Frontal cortex (tissue), 2 donors: Measurements from ENCODE around the gene CCDC168.

DNA sequence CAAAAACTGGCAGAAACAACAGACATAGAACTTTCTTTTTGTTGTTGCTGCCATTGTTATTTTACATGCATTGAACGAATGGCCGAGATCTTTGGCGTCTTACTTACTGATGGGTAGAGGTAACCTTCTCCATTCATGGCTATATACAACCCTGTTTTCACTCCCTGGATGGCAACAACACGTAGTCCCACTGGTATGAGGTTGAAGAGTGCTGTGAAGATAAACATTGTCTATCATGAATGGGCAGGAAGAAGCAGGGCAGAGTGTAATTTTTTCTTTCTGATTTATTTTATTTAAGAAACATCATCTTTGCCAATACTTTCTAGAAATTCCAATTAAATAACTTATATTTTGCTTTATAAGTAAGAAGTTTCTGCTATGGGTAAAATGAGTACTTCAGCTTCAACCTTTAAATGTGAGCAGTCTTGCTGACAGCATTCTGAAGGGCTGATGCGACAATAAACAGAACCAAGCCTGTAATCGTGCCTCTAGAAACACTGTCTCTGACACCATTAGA is 48.1 kb downstream of the FGF14 start:
- RAMPAGE, long total RNA: no peak

GRCh38 chr13:102112197-102112526 is 195.4 kb upstream of the FGF14 start:
- RAMPAGE, long total RNA: no peak

- RAMPAGE, long total RNA: no peak
These were observed 243.5 kb upstream of the TPP2 start for GRCh38 chr13:102353359-102353696.

DNA sequence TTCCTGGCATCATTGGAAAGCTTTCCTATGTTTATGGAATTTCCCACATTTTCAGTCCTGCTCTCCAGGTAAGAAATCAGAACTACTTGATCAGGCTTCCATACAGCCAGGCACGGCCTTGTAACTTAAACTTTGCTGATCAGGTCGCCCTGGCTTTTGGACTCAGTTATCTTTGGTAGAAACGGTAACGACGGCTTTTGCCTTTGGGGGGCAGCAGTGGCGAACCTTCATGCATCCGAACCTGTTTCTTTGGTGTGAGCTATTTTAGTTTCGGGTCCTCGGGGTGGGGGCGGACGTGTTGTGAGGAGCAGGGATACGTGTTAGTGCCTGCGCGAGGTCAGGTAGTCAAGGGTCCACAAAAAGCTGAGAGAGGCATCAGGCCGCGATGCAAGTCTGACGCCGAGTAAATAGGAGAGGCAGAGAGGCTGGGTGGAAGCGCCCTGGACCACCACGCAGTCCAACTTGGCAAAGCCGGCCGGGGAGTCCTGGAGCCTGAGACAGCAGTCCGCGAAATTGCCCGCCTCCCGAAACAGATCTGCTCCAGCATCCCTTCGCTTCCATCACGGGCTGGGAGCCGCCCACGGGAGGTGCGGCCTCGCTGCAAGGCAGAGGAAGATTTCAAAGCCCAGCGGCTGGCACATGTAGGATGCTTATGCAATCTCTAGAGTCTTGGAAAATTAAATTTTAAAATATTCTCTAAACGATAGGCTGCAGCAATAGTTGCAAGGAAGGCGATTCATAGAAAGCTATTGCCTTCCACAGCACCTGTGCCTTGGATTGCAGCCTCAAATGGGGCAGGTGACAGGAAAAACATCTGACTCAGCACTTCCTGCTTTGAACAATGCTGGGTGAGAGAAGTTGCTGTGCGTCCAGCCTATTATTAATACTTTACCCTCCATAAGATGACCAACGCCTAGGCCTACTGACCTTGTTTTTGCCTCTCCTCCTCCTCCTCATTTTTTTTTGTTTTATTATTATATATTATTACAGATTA is 4.6 kb upstream of the TPP2 start:
- RAMPAGE, long total RNA: no peak

- RAMPAGE, long total RNA: no peak
These were observed at the start of gene CCDC168 for GRCh38 chr13:102758849-102759223. Gene CCDC168 (minus strand): TSS chr13:102759072.

- RAMPAGE, long total RNA: no peak
These were observed 4.3 kb downstream of the ERCC5 start for GRCh38 chr13:102850004-102850580.

- RAMPAGE, long total RNA: no peak
These were observed 29.6 kb downstream of the ERCC5 start for GRCh38 chr13:102875183-102876081.

DNA sequence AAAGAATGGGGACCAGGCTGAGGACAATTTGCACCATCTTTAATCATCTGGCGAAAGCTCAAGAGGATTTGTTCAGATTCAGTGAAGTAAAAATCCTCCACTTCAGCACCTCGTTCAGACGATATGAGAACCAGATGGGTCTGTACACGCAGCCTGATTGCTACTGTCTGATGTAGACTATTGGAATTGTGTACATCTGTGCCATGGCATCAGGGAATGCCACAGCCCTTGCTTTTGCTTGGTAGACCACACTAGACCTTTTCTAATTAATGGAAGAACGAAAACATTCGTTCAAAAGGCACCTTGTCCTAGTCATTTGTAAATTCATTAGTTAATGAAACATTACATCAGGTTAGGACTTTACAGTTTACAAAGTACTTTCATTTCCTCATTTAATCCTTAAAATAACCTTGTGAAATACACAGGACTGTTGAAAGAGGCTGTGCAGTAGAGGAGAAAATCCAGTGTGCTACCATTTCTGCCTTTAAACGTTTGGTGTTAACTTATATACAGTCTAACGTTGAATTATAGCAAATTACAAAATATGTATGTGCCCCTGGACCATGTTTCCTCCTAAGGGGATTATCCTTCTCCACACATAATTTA is 59.2 kb downstream of the SLC10A2 start:
- RAMPAGE, long total RNA: no peak

GRCh38 chr13:106475724-106476274 is 59.7 kb downstream of the EFNB2 start:
- RAMPAGE, long total RNA: no peak

GRCh38 chr13:106709905-106710881 is 142.3 kb upstream of the ARGLU1 start:
- RAMPAGE, long total RNA: no peak

GRCh38 chr13:106917447-106918351 is 349.8 kb upstream of the ARGLU1 start:
- RAMPAGE, long total RNA: no peak

- RAMPAGE, long total RNA: no peak
These were observed 332.0 kb downstream of the MYO16 start for GRCh38 chr13:108961560-108961759.

GRCh38 chr13:109155018-109155928 is 525.9 kb downstream of the MYO16 start:
- RAMPAGE, long total RNA: no peak

DNA sequence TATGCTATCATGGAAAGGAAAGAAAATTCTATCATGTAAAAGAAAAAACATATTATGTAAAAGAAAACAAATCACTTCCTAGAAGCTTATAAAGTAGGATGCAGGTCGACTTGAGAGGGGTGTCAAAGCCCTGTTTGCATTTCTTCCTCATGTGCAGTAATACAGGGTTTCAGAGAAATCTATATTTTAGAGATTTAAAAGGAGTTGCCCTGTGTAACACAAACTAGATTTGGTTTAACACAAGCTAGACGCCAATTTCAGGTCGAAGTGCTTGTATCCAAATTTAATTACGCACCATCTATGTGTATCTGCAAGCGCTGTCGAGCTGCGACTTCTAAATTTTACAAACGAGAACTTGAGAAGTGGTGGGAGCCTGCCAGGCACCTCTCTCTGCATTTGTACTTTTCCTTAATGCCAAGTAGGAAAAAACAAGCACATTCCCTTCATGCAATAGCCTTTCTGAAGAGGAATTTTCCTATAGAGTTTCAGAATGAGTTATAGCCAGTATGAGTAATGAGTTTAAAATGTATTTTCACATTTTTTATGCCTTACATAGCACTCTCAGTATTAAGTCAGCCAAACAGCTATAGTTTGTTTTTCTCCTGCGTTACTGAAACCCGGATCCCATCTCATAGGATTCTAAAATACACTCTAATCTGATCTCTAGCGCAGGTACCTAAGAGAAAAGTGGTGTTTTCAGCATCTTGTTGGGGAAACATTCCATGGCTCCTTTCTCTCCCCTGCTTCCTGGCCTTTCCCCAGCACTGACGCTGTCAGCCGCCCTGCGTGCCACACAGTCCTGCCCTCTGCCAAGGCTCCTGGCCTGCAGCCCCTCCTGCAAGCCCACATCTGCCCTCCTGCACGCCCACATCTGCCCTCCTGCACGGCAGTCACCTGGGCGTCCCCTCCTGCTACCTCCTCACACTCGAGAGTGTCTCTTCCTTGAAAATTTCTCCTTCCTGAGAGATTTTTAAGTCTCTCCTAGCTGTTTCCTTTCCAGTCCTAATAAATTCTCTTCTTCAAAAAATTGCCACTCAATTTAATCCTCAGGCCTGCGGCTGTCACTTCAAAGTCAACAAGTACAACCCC is 526.9 kb downstream of the MYO16 start:
- RAMPAGE, long total RNA: no peak

- RAMPAGE, long total RNA: no peak
These were observed 517.6 kb downstream of the IRS2 start for GRCh38 chr13:109268627-109269311.

DNA sequence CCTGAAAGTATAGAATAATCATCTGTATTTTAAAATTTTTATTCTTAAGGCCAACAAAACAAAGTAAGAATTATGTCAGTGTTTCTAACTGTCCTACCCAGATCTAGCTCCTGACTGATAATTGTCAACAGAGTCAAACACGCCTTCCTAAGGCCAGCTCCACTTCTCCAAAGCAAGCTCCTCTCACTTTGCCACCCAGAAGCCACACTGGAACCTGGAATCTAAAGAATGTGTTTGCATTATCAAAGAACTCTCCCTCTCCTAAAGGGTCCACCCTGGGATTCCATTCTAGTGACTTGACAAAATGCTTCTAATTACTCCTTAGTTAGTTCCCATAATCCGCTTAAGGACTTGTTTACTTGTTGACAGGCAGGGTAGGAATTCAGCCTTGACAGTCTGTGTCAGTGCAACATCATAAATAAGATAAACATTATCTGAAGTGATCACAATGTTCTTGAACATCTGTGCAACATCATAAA is 512.3 kb downstream of the IRS2 start:
- RAMPAGE, long total RNA: no peak

DNA sequence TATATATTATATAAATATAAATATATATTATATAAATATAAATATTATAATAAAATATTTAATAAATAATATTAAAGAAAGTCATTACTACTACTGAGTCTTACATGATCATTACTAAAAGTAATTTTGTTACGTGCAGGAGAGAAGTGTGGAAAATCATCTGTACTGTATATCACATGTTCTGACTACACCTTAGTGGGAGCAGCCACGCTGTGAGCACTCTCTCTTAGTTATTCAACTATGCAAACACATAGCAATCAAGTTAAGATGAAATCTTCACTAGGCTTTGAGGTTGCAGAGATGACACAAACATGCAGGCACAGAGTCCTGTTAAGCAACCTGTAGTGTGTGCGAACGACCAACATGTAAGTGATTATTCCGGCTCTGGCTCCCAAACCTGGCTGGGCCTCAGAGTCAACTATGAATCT is 91.6 kb downstream of the IRS2 start:
- RAMPAGE, long total RNA: no peak

DNA sequence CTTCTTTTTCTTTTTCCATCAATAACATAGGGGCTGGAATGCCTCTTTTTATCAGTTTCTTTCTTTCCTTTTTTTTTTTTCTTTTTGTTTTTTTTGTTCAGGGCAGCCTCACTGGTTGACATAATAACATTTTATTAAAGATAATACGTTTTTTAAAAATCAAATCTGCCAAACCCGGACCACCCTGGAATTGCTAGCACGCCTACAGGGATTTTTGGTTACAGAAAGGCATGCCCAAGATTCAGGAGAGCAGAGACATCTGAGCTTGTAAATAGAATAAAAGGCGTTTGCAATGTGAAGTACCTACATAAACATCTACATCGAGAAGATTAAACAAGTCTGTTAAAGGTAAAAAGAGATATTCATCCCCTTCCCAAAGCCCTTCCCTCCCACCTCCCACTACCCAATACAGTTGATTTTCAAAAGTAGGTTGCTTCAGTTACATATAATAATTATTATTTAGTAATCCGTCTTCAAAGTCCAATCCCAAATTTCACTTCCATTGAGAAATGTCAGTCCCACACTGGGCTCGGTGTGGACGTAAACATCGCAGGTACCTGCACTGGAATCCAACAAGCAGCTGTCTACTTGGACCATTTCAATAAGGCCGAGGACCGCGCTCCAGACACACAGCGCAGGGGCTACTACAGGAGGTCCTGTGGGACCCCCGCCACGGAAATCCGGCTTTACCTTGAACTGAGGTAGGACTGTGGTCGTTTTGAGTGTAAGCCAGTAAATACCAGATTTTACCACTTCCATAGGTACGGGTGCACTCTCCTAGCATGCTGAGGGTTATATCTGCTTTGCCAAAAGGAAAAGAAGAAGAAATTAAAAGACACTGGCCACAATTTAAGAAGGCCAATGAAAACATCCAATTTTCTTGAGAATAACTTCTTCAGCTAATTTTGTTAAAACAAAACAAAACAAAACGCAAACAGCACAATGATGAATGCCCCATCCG is 31.0 kb downstream of the IRS2 start:
- RAMPAGE, long total RNA: no peak

DNA sequence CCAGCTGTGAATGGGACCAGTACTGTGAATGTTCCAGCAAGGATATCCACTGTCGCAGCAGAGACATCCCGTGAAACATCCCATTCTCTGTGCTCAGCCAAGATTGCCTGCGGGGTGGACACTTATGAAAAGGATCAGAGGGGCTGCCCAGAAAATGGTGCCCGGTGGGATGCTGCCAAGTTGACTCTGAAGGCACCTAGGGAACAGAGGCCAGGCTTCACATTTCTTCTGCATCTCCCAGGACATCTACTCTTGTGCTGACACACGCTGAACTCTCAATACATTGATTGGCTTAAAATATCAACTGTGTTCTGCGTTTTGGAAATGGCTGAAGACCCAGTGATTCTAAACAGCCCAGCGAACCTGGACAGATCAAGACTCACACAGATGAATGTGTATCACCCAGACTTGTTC is 15.8 kb downstream of the IRS2 start:
- RAMPAGE, long total RNA: no peak

DNA sequence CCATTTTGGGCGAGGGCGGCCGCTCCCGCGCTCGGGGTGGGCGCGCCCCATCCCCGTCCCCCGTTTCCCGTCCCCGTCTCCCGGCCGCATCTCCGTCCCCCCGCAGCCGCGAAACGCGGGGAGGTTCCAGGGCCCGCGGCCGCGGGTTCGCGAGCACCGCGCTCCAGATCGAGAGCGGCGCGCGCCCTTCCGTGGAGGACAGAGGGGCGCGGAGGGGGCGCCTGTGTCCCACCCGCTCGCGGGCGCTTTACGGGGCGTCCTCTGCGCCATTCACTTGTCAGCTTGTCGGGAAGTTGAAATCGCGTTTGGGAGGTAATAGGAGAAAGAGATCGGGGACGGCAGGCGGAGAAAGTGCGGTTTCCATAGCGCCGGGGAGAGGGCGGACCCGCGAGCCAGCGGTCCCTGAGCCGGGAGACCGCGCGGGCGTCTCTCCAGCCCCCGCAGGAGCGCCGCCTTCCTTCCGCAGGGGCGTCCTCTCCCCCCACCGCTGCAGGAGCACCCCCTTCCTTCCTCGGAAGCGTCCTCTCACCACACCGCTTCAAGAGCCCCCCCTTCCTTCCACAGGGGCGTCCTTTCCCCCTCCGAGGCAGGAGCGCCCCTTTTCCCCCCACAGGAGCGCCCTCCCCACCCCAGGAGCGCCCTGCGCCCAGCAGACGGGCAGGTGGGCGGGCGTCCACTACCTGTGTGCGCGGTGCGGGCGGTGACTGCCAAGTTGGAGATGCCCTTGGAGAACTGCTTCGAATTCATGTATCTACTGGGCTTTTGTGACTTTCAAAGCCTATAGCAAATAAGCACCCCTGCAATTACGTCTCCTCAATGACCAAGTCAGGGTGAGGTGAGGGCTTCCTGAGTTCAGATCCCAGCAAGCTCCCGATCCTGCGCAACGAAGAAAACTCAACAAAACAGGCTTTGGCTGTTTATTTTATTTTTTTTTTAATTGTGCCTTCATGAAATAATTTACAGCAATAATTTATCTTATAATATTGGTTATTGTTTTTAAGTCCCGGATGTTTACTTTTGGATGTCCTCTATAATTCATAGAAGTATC is 1.1 kb upstream of the IRS2 start:
- RAMPAGE, long total RNA: no peak